Gallbladder (tissue), 1 donor: ENCODE measurements around the gene PPL.

DNA sequence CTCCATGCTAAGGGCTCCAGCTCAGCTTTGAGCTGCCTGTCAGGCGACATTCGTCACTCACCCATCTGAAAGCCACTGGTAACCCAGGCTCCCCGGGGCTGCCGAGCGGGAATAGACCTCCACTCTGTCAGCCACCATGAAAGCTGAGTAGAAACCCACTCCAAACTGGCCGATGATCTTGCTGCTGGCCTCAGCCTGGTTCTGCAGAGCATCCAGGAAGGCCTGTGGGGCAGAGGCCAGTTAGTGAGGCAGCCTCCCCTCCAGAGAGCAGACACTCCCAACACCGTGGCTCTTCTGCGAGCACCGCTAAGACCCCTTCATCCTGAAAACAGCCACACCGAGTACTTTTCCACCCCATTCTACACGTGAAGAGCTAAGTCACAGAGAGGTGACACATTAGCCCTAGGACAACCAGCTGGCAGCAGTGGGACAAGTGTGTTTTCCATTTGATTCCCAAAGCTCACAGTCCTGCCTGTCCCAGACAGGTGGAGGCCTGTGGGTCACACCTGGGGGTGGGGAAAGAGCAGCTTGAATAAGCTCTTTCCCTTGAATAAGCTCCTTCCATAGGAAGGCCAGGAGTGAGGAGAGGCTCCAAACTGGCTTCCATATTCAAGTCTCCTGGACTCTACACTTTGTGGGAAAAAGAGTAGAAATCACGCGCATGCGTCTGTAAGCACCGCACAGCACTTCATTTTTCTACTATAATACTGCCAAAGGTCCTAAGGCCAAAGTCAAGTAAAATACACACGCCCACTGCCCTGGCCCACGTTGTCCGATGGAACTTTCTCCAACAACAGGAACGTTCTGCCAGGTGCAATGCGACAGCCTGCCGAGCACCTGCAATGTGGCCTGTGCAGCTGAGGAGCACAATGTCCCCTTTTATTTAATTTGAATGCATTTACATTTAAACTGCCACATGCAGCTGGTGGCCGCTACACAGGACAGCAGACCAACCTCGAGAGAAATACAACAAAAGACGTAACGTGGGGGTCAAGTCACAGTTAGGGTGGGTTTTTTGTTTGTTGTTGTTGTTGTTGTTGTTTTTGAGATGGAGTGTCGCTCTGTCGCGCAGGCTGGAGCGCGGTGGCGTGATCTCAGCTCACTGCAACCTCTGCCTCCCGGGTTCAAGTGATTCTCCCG lies 23.3 kb downstream of the DNASE1 start:
- PRO-cap, result no peak

DNA sequence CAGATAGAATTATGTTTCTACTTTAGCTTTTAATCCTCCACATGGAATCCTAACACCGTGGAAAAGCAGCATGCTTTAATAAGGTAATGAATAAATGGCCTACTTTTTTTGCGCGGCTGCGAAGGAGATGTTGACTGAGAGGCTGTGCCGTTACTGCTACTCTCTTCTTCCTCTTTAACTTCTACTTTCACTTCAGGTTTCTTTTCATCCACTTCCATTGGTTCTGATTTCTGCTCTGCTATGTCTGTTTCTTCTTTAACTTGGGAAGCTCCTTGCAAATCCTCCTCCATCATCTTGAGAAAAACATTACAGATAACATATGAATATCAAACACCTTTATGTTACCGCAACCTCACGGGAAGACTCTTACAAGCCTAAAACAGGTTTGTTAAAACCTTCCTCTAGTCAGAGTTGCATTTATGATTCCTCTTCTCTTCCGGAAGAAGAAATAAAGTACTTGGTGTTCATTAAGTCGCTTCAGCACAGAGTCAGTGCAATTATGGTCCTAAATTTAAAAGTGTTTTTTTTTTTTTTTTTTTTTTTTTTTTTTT lies 50.4 kb upstream of the TRAP1 start:
- PRO-cap, result no peak

- PRO-cap, result no peak
Observed at GRCh38 chr16:3770376-3770950, 53.1 kb upstream of the TRAP1 start.

GRCh38 chr16:4111867-4112751 lies 4.1 kb downstream of the ADCY9 start:
- PRO-cap, result no peak

- PRO-cap, result no peak
Observed at GRCh38 chr16:4143346-4143809, 27.1 kb upstream of the ADCY9 start.

- PRO-cap, result no peak
Observed at GRCh38 chr16:4217363-4218131, 24.3 kb downstream of the SRL start.

DNA sequence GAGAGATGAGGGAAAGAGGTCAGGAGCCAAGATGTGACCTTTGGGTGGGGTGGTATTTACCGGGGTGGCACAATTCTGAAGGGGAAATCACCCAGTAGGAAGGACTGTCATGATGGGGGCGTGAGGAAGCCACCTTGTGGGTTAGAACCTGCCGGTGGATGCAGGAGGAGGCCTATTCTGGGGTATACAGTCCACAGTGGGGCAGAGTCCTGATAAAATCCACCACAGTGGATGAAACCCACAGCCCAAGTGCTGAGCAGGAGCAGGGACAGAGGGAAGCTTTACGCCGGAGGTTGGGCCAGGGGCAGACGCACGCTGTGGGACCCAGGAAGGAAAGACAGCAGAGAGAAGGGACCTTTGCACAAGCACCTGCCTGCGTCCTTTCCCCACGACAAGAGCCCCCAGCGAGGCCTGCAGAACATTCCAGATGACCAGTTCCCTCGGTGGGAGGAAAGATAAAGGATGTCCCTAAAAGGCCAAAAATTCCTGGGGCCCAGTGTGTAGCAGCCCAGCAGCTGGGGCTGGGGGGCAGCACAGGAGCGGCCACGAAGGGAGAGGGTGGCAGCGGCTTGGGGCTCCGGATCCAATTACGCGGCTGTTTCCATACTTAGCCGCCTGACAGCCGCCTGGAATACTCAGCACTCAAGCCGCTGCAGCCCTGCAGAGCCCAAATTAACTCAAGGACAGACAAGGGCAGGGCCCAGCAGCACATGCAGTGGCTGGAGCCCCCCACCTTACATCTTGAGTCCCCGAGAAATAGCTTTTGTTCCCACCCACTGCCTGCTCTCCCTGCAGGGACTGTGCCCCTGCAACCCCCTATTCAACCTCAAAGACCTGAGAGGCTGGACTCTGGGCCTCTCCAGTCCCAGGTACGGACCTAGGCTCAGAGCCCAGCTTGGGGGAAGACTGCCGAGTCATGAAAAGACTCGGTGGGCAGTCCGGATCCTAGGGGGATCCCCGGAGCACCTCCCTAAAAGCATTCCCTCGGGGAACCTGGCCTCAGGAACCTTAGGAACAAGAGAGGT lies 1.3 kb downstream of the SRL start:
- PRO-cap, result no peak

DNA sequence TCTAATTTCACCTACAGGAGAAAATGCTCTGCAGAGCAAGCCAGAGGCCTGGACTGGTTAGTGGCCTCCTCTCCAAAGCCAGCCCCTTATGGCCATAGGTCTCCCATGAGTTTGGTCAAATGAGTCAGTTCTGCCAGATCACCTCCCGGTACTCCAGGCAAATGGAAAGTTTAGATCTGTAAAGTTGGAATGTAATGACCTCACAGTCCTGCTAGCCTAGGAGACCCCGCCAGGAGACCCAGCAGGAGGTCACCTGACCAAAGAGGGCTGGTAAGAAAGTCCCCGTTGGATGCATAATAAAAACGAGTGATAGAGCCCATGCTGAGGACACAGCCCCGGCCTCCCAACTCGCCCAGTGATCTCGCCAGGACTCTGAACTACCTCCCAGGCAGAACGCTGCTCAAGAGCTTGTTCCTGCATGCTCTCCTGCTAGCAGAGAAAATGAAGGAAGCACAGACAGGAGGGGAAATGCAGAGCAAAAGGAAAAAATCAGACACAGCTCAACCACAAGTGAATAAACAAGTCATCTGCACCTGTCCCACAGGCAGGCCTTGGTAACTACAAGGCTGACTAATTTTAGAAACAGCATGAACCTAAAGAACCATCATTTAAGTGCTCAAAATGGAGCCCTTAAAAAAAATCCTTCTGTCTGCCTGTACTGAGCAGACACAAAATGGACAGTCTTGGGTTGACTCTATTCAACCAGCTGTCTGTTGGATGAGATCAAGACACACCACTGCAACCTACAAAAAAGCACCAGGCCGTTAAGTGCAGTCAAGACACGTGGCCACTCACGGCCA lies 9.3 kb downstream of the CDIP1 start:
- PRO-cap, result no peak

DNA sequence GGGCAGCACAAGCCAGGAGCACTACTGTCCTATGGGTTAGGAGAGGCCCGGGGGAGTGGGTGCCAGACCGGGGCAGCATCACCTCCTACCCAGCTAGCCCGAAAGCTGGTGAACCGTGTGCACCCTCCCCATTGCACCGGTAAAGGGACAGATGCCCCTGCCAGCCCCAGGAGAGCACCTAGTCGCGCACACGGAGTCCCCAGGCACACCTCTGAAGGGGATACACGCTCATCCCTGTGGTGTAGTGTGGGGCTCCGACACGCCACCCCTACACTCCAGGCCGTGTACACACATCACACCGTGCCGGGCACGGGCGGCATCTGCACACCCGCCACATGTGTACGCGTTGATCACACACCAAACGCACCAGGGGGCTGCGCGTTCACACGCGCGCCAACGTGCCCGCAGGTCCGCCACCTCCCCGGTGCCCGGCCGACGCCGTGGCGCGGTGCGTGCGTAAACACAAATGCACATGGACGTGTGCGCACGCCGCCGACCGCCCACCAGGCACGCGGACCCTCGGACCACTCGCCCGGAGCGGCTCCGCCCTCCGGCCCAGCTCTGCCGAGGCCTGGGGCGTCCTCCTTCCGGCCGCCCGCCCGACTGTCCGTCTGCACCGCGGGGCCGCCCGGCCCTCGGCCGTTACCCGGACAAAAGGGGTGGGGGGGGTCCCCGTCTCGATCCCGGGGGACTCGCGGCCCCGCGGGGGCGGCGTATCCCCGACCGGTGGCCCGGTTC lies 768 bp downstream of the UBALD1 start:
- PRO-cap, result no peak

DNA sequence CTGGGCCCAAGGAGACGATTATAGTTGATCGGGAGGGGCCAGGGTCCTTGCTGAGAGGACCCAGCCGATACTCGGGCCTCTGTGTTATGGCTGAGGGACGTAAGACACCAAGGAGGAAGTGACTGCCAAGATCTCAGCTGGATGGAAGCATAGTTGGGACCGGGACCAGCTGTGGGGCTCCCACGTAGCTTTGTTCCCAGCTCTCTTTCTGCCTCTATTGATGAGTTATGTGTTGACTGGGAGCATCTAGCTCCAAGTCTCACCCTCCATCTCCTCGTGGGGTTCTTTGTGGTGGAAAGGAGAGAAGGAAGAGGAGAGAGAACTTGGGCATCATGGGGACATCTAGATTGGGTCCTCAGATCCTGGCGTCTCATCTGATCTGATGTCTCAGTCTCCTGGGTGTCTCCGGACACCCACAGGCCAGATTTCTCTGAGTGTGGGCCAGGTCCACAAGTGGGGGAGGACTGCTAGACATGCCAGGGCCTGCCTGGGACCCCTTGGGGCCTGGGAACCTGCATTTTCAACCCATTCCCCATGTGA lies 996 bp downstream of the MGRN1 start:
- PRO-cap, result no peak

- PRO-cap, result bidirectional peak, plus-strand start at chr16:4679932, minus-strand start at chr16:4679873; bidirectional peak, plus-strand start at chr16:4680380, minus-strand start at chr16:4680254
Observed at GRCh38 chr16:4679584-4680814, 13.4 kb upstream of the NUDT16L1 start.

- PRO-cap, result no peak
Observed at GRCh38 chr16:4692550-4693270, 652 bp upstream of the NUDT16L1 start.

DNA sequence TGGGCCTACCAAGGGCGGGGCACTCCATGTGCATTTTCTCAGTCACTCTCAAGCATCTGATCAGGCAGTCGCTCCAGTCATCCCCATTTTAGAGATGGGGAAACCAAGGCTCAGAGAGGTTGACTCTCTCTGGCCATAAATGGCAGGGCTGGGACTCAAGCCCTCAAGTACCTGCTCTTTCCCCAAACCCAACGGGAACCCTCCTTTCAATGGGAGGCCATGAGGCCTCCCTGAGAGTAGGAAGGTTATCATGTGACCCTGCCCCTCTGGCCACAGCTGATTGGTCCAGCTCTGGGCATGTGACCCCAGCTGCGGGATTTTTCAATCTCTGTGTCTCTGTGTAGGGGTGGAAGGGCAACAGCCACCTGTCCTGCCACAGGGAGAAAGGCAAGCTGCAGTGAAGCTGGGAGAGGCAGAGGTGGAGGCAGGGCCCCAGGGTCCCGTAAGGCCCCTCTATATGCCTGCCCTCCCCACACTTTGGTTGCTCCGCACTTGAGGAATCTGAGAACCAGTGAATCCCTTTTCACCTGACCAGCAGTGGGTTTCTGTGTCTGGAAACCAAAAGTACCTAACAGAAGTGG lies 10.8 kb downstream of the DNAAF8 start:
- PRO-cap, result no peak

DNA sequence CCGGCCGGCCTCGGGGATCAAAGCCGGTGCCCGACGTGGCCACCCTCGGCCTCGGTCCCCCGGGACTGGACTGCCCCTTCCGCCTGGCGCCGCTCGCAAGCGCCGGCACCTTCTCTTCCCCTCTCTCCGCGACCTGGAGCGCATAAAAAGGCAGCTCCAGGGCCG lies 212 bp downstream of the GLYR1 start:
- PRO-cap, result no peak

DNA sequence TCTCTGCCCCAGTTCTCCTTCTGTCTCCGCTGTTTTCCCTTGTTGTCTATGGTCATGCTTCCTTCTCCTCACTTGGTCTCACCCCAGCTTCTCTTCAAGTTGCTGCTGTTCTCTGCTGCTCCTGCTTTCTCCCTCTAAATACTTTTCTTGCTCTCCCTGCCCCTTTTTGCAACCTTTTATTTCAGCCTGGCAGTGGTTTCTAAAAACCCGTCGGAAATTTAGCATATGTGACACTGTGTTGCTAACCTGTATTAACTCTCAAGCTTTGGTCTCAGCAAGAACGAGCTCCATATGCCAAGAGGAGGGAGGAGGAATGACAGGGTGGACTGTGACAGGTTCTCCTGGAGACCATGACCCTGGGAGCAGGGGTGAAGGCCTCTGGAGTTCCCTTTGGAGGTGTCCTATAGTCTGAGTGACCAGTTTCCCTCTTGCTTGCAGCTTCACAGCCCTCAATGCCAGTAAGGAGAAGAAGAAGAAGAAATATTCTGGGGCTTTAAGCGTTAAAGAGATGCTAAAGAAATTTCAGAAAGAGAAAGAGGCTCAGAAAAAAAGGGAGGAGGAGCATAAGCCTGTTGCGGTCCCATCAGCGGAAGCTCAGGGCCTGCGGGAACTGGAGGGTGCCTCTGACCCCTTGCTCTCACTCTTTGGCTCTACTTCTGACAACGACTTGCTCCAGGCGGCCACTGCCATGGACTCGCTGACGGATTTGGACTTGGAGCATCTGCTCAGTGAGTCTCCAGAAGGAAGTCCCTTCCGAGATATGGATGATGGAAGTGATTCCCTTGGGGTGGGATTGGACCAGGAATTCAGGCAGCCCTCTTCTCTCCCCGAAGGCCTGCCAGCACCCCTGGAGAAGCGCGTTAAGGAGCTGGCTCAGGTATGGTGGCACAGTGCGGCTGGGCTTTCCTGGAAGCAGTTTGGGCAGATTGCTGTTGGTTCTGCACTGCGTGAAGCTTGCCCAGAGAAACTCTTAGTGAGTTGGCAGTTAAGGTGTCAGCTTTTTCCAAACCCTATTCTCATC lies 13.3 kb downstream of the UBN1 start:
- PRO-cap, result no peak

GRCh38 chr16:4863635-4864183 lies 16.4 kb downstream of the UBN1 start:
- PRO-cap, result no peak

DNA sequence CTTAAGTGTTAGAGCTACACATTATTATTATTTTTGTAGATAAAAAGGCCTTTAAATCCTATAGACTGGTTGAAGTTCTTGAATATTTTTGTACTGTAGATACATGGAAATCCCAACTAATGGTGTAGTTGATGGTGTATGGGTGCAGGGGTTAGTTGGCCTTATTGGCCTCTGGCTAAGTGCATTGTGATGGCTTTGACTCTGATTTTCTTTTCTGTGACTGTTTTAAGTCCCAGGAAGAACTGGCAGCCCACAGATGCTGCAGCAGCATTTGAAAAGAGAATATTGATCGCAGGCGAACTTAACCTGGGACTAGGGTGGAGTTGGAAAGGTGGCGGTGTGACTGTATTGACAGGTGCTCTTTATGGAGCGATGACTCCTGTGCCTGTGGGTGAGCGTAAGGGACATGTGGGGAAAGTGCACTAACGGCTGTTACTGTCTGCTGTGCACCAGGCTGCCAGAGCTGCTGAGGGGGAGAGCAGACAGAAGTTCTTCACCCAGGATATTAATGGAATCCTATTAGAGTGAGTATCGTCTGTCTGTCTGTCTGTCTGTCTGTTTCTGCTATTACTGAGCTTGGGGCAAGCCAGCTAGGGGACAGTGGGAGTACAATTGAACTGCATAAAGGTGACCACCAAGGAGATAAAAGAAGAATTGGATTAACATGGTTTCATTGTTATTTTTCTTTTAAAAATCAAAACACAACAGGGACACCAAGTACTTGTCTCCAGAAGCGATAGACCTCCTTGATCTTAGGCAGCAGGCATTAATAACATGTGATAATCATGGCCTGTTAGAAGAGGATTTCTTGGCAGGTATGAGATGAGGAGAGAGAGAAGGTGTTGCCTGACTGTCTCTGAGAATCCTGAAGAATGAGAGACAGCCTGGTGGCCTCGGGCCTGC lies 21.4 kb downstream of the UBN1 start:
- PRO-cap, result no peak

GRCh38 chr16:4881481-4882332 lies 34.4 kb downstream of the UBN1 start:
- PRO-cap, result no peak

DNA sequence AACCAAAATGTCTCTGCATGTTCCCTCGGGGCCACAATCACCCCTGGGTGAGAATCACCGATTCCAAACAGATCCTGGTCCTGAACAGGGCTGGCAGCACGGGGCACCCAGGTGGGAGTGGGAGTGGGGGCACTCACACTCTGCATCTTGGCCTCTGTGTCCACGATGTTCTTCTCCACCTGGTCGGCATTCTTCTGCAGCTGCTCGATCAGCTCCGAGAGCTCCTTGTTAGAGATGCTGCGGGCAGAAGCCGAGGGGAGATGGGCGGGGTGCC lies 26.3 kb downstream of the PPL start:
- PRO-cap, result no peak

- PRO-cap, result bidirectional peak, plus-strand start at chr16:4937323, minus-strand start at chr16:4937148
Observed at GRCh38 chr16:4936914-4937518, at the start of gene PPL. TSS of gene PPL (minus strand) at chr16:4937148.